Cardiac ventricle fibroblast (primary cell): Measurements from ENCODE around the gene TLK2.

- RAMPAGE, long total RNA, result no peak
Measured at GRCh38 chr17:61139162-61139730, 260.4 kb upstream of the TBX2 start.

DNA sequence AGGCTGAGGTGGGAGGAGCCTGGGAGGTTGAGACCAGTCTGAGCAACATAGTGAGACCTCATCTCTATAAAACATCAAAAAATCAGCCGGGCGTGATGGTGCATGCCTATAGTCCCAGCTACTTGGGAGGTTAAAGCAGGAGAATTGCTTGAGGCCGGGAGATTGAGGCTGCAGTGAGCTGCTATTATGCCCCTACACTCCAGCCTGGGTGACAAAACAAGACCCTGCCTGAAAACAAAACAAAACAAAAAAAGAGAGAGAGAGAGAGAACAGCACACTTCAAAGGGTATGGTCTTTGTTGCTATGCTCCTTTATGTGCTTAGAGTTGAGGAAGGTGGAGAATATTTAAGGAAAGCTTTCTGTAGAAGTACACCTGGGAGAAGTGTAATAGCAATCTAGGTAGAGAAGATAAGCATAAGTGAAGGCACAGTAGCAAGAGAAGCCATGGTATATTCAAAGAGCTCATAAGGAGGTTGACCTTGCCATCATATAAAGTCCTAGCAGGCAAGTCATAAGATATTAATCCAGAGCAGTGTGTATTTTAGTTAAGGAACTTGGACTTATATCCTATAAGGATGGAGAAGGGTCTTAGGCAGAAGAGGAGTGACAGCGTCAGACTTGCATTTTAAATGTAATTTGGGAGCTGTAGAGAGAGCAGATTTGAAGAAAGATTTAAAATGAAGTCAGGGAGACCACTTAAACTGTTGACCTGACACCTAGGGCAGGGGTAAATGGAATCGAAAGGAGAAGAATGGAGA lies 210.6 kb upstream of the TBX2 start:
- RAMPAGE, long total RNA, result no peak

GRCh38 chr17:61457337-61457964 lies 5.2 kb downstream of the TBX4 start:
- RAMPAGE, long total RNA, result no peak

DNA sequence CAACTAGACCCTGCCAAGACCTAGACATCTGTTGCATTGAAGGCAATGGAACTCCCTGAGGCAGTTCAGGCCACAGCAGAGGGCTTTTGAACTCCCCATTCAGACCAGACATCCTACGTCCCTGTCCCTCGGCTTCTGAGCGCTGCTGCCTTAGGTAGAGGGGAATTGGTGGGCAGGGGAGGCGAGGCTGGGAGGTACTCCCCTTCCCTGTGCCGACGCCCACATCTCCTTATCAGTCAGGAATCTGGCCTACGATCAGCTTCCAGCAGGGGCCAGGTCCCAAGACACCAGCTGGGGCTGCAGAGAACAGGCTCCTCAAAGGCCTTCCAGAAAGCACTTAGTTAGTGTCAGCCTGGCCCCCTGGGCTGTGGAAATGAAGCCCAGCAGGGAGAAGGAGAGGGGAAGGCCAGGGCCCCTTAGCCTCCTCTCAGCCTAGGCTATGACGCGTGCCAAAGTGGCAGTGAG lies 11.0 kb downstream of the TBX4 start:
- RAMPAGE, long total RNA, result no peak

DNA sequence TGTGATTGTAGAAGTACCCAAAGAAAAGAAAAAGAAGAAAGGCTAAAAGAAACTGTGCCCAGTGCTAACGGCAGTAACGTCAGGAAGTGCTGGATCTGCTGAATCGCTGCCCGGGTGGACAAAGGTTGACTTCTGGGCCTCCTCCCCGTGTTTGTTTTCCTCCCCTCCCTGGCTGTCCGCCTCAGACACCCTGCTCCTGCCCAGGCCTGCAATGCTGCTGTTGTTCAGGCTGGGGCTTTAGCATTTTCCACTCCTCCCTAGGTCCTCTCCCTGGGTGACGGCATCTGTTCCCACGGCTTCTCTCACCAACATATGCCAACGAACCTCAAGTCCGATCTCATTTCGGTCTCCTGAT lies 37.1 kb downstream of the TBX4 start:
- RAMPAGE, long total RNA, result no peak

GRCh38 chr17:61492784-61493456 lies 40.7 kb downstream of the TBX4 start:
- RAMPAGE, long total RNA, result no peak

- RAMPAGE, long total RNA, result no peak
Measured at GRCh38 chr17:62170203-62170805, 105.2 kb upstream of the MED13 start.

GRCh38 chr17:62478792-62479654 lies at the start of gene TLK2:
TSS of gene TLK2 (plus strand) at chr17:62478825.
- RAMPAGE, long total RNA, result no peak

GRCh38 chr17:62543485-62544514 lies 65.2 kb downstream of the TLK2 start:
- RAMPAGE, long total RNA, result no peak

GRCh38 chr17:62564684-62565185 lies 62.7 kb upstream of the MRC2 start:
- RAMPAGE, long total RNA, result no peak

DNA sequence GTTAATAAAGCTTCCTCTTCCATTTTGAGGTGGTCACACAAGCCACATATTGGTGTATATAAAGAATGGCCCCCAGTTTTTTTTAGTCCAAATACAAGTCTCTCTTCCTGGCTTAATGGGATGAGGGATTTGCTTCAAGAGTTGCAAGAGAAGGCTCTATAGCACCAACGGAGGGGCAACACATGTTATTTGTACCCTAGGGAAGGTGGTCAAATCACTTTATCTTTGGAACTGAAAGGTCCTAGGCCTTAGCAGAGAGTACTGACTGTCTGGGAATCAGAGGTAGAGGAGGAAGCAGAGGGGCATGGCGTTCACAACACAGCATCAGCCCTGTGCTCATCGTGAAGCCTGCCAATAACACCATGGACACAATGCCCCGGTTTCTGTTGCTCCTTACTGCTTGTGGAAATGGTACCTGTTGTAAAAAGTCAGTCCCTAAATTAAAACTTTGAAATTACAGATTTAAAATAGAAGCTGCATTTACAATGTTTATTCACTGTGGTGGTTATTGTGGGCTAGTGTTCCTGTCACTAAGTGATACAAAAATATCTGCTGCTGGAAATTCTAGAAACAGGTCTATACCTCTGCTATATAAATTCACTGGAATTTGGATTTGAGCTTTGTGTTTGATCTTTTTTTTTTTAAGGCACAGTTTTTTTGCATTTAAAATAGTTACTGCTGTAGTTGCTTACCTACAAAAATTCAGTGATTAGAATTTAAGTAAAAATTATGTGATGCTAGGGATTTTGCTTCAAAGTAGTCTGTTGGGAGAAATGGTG lies 24.4 kb upstream of the MRC2 start:
- RAMPAGE, long total RNA, result no peak

DNA sequence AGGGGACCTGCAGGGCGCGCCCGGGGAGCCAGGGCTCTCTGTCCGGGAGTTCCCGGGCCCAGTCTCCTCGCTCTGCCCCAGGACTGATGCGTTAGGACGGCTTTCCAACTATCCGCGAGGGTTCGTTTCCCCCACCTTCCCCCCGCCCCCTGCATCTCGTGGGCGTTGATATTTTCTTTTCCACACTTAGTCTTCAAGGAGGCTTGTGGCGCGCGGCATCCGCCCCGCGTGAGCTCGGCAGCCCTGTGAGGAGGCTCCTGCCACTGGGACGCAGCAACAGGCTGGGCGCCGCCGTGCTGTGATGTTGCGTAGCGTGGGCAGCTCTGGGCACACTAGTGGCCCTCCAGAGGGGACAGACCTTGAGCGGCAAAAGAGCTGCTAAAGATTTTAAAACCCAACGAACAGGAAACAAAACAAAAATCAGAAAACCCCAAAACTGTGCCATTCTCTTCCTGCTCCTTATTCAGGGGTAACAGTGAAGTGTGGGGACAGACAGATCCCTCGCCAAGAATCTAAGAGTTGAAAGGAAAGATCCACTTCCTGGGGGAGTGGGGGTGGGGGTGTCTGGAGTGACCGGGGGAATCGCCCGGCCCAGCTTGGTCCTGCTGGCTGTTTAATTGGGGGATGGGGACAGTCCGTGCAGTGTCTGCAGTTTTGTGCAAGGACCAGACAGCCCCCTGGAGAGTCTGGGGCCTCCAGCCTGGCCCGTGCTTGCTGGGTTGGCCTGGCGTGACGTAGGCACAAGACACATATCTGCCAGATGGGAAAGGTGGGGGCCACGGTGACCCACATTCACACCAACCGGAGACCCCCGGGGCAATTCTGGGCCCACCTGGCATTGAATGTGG lies 1.0 kb downstream of the MRC2 start:
- RAMPAGE, long total RNA, result no peak

DNA sequence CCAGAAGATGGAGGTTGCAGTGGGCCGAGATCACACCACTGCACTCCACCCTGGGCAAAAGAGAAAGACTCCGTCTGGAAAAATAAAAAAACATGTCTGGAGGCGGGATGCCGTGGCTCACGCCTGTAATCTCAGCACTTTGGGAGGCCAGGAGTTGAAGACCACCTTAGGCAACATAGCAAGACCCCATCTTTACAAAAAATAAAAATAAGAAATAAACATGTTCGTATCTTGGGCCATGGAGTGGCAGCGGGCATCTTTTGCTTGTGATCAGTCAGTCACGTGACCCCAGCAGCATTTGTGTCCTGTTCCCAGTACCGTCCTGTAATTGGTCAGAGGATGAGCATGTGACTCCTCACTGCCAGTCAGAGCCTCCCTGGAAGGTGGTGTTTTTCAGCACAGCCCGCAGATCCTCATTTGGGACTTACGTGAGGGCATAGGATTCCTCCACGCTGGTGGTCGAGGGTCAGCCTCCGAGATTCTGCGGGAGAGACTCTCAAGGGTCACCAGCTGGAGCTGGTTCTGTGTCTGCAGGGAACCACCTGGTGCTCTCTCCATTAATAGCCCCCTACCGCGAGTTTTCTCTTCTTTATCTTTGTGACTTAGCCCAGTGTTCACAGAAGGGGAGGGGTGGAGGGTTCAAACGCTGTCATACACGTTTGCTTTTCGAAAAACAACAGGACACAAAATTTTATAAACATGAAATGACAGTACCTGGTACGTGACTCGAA lies 17.0 kb downstream of the MRC2 start:
- RAMPAGE, long total RNA, result no peak

GRCh38 chr17:62790789-62791052 lies 17.4 kb downstream of the MARCHF10 start:
- RAMPAGE, long total RNA, result no peak

DNA sequence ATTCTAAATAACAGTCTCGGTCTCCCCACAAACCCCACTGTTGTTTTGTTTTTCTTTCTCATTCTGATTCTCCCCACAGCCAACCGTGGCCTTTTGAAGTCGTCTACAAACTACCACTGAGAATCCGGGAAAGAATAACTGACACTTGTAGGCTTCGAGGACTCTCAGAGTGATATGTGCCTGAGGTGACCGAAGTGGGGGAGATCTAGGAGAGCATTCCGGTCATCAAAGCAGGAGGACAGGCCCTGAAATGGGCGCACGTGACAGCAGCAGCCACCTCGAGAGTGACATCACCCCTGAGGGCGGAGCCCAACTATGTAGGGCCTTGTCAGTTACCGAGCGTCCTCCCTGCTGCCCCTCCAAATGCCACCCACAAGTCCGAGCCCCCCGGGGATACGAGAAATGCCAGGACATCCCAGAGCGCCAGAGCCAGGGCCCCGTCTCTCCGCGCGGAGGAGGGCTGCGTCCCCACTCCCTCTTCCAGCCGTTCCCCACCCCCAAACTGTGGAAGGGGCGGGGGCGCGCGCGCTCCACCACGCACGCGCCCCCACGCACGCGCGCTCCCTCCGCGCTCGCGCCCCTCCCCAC lies 355 bp upstream of the TANC2 start:
- RAMPAGE, long total RNA, result no peak

DNA sequence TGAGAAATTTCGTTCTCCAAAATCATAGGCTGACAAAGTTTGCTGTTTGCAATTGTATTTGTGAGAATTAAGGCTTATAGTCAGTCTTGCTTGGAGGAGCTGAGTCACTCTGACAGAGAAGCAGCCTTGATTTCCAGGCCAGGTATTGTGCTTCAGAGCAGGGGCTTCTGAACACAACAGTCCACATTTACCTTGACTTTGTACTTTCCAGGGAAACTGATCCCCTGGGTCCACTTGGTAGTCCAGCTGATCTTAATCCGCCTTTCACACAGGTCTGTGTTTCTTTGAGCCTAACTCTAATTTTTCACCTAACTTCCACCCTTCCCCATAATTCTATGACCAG lies 3.2 kb upstream of the TACO1 start:
- RAMPAGE, long total RNA, result no peak

DNA sequence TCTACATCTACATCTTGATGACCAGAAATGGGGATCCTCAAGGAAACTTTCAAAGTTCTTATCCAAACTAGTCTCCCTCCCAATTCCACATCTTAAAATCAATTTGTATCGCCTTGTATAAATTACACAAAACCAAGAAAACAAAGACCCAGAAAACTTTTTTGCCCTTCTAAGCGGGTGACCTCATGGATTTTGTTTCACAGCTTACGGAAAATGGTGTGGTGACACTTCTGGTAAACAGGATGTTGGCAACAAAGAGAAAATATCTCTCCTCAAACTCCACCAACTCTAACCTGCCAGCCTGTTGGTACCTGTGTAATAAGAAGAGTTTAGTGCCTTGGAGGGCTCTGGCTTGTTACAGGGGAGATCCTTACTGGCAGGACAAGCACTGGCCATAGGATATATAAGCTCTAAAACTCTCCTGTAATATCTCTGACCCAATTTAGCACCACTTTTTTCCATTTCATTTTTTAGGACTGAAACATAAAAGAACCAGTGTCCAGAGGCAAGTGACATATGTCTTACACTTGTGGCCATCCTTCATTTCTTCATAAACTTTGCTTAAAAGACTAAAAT lies 9.5 kb downstream of the TACO1 start:
- RAMPAGE, long total RNA, result no peak

- RAMPAGE, long total RNA, result no peak
Measured at GRCh38 chr17:63665545-63666093, 34.3 kb downstream of the LIMD2 start.

GRCh38 chr17:63681156-63681878 lies 18.6 kb downstream of the LIMD2 start:
- RAMPAGE, long total RNA, result no peak

DNA sequence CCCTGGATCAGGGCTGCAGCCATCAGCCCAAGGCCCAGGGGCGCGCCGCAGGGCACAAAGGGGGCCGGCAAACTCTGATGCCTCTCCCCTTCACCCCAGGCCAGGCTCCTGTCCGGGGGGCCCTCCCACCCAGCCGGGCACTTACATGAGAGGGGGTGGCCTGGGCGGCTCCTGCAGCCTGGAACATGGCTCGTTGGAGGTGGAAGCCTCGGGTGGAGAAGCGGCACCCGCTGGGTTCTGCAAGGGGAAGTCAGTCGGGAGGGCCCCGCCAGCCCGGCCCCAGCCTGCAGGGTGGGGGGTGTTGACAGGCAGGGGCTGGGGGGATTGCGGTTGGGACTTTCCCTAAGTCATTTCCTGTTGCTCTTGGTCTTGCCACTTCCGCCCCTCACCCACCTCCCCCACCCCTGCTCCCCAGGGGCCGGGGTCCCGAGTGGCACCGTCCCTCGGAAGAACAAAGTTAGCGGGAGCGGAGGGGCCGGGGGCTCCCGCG lies 768 bp downstream of the LIMD2 start:
- RAMPAGE, long total RNA, result no peak